Measurements from ENCODE around the genes RFWD3 and LDHD.

GRCh38 chr16:72967852-72968390 lies 80.0 kb downstream of the ZFHX3 start:
- RAMPAGE, long total RNA = no peak
- RRBS = no CpG with 5 or more reads among the region's 9 CpGs
PRO-cap:
- standard = no peak
- CoPRO, capped RNA only, 2 experiments = no peak in any of the 2 experiments
- CoPRO, capped and uncapped RNA, 2 experiments = no peak in any of the 2 experiments
- CoPRO, uncapped RNA only, 2 experiments = no peak in any of the 2 experiments
CAGE:
- cytosol, long polyA plus RNA = no peak
- long polyA plus RNA = no peak
- nucleolus, long total RNA = no peak
- nucleus, long polyA plus RNA = no peak

DNA sequence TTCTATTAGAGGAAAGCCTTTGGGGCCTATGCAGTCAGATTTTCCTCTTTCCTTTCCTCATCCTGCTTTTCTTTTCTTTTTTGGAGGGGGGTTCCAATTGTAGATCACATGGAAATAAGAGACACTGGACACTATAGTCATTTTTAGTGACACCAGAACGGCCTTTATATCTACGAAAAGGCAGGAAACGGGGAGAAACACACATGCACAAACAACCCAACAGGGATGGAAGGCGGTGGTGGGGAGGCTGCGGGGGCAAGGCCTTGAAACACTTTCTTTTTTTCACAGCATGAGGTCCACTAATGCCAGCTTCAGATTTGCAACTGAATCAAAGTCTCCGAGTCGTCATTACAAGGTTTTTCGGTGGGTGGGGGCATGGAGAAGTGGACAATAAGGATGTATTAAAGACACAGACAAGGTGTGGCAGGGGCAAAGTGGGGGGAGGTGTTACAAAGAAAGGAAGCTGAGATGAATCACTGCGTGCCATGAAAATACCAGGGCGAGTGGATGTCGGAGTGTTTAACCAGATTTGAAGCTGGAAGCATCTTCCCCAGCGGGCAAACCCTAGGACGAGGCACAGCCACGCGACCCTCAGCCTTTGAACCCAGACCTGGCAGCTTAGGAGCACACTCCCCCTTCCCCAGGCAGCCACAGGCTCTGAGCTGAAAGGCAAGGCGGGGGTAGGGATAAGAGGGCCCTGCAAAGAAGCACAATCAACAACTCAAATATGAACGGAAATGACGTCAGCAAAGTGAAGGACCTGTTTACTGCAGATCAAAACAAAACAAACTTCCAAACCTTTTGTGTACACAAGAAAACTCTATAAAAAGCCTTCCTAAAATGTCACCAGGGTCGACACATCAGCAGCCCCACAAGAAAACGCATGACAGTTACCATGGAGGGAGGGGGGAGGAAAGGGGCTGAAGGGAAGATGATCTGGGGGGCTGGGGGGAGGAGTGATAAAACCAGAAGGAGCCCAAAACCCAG lies 5.5 kb upstream of the ZFHX3 start:
- RAMPAGE, long total RNA = no peak
- RRBS = no CpG with 5 or more reads among the region's 20 CpGs
PRO-cap:
- standard = no peak
- CoPRO, capped RNA only, 2 experiments = no peak in any of the 2 experiments
- CoPRO, capped and uncapped RNA, 2 experiments = no peak in any of the 2 experiments
- CoPRO, uncapped RNA only, 2 experiments = no peak in any of the 2 experiments
CAGE:
- cytosol, long polyA plus RNA = no peak
- long polyA plus RNA = no peak
- nucleolus, long total RNA = no peak
- nucleus, long polyA plus RNA = no peak

GRCh38 chr16:73060058-73060791 lies 12.3 kb upstream of the ZFHX3 start:
- RAMPAGE, long total RNA = no peak
- RRBS = no CpG with 5 or more reads among the region's 7 CpGs
PRO-cap:
- standard = no peak
- CoPRO, capped RNA only, 2 experiments = no peak in any of the 2 experiments
- CoPRO, capped and uncapped RNA, 2 experiments = no peak in any of the 2 experiments
- CoPRO, uncapped RNA only, 2 experiments = no peak in any of the 2 experiments
CAGE:
- cytosol, long polyA plus RNA = no peak
- long polyA plus RNA = no peak
- nucleolus, long total RNA = no peak
- nucleus, long polyA plus RNA = no peak

- RAMPAGE, long total RNA = no peak
- RRBS = no CpG with 5 or more reads among the region's 40 CpGs
PRO-cap:
- standard = no peak
- CoPRO, capped RNA only, 2 experiments = no peak in any of the 2 experiments
- CoPRO, capped and uncapped RNA, 2 experiments = no peak in any of the 2 experiments
- CoPRO, uncapped RNA only, 2 experiments = no peak in any of the 2 experiments
CAGE:
- cytosol, long polyA plus RNA = no peak
- long polyA plus RNA = no peak
- nucleolus, long total RNA = no peak
- nucleus, long polyA plus RNA = no peak
Observed at GRCh38 chr16:73063947-73065051, 16.4 kb upstream of the ZFHX3 start.

DNA sequence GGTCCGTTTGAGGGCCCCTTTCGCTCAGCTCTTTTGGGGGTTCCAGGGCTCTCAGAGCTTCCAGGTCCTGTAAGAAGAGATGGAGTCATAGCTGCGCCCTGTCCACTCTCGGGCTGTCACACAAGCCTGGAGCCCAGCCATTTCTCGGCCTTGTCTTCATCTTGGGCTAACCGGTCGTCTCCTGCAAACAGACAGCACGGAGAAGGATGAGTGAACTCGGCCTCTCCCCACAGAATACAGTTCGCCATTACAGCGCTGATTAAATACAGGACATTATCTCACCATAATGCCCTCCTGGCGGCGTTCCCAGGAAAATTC lies 45.4 kb upstream of the ZFHX3 start:
- RAMPAGE, long total RNA = no peak
- RRBS = no CpG with 5 or more reads among the region's 13 CpGs
PRO-cap:
- standard = no peak
- CoPRO, capped RNA only, 2 experiments = no peak in any of the 2 experiments
- CoPRO, capped and uncapped RNA, 2 experiments = no peak in any of the 2 experiments
- CoPRO, uncapped RNA only, 2 experiments = no peak in any of the 2 experiments
CAGE:
- cytosol, long polyA plus RNA = no peak
- long polyA plus RNA = no peak
- nucleolus, long total RNA = no peak
- nucleus, long polyA plus RNA = no peak

DNA sequence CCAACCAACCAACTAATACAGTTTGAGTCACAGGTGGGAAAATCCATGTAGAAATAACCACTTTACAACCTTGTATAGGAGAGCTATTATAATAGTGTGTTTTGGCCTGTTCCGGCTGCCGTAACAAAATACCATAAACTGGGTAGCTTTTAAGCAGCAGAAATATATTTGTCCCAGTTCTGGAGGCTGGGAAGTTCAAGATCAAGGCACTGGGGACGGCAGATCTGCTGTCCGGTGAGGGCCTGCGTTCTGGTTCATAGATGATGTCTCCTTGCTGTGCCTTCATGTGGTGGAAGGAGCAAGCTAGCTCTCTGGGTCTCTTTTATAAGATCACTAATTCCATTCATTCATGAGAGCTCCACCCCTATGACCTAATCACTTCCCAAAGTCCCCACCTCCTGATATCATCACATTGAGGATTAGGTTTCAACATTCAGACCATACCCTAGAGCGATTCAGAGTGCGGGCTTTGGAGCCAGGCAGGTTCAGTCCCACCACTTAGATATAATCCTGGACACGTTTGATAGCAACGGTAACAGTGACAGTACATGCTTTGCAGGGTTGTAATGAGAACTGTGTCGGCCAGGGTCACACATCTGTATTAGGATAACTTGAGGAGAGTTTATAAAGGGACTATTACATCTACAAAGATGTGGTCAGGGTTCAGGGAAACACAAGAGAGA lies 76.3 kb upstream of the ZFHX3 start:
- RAMPAGE, long total RNA = no peak
- RRBS = no CpG with 5 or more reads among the region's 10 CpGs
PRO-cap:
- standard = no peak
- CoPRO, capped RNA only, 2 experiments = no peak in any of the 2 experiments
- CoPRO, capped and uncapped RNA, 2 experiments = no peak in any of the 2 experiments
- CoPRO, uncapped RNA only, 2 experiments = no peak in any of the 2 experiments
CAGE:
- cytosol, long polyA plus RNA = no peak
- long polyA plus RNA = no peak
- nucleolus, long total RNA = no peak
- nucleus, long polyA plus RNA = no peak

DNA sequence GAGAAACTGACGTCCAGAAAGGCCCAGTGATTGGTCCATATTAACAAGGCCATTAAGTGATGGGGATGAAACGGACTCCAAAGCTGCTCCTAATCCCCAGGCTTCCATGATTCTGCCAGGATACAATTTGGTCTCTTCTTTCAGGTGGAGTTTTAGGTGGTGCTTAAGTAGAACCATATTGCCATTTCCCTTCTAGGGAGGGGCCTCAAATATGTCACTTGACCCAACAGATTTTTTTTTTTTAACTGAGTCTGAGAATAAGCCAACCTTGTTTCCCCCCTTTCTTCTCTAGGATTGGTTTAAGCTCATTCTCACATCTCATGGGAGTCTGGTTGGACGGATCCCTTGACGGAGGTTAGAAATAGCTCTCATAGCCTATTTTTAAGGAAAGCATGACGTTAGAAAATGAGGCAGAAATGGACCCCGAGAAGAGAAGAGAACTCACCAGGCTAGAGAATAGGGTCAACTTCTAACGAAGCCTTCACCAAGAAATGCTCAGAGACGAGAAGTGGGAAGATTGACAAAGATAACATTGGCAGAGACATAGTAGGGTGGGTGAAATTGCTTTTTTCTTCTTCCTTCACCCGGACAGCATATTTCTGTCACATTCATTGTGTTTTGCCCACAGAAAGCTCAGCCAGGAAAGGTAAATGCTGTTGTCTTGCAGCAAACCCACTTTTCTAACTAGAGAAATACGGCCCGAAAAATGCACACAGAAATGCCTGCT lies 95.1 kb upstream of the ZFHX3 start:
- RAMPAGE, long total RNA = no peak
- RRBS = no CpG with 5 or more reads among the region's 11 CpGs
PRO-cap:
- standard = no peak
- CoPRO, capped RNA only, 2 experiments = no peak in any of the 2 experiments
- CoPRO, capped and uncapped RNA, 2 experiments = no peak in any of the 2 experiments
- CoPRO, uncapped RNA only, 2 experiments = no peak in any of the 2 experiments
CAGE:
- cytosol, long polyA plus RNA = no peak
- long polyA plus RNA = no peak
- nucleolus, long total RNA = no peak
- nucleus, long polyA plus RNA = no peak

DNA sequence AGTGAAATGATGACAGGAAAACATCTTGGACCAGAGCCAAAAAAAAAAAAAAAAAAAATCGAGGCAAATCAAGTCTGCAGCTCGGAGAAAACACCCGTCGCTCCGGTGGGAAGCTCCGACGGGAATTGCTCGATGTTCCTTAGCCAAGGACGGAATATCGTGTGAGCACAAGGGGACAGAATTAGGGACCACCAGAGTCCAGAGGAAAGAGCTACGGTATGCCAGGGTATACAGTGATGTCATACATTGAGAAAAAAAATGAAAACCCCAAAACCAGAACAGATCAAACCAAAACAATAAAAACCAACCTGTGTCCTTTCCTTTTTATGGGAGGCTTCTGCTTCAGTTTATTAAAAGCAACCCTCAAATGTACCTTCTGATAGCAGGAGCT lies 185.1 kb upstream of the ZFHX3 start:
- RAMPAGE, long total RNA = no peak
- RRBS = no CpG with 5 or more reads among the region's 11 CpGs
PRO-cap:
- standard = no peak
- CoPRO, capped RNA only, 2 experiments = no peak in any of the 2 experiments
- CoPRO, capped and uncapped RNA, 2 experiments = no peak in any of the 2 experiments
- CoPRO, uncapped RNA only, 2 experiments = no peak in any of the 2 experiments
CAGE:
- cytosol, long polyA plus RNA = no peak
- long polyA plus RNA = no peak
- nucleolus, long total RNA = no peak
- nucleus, long polyA plus RNA = no peak

DNA sequence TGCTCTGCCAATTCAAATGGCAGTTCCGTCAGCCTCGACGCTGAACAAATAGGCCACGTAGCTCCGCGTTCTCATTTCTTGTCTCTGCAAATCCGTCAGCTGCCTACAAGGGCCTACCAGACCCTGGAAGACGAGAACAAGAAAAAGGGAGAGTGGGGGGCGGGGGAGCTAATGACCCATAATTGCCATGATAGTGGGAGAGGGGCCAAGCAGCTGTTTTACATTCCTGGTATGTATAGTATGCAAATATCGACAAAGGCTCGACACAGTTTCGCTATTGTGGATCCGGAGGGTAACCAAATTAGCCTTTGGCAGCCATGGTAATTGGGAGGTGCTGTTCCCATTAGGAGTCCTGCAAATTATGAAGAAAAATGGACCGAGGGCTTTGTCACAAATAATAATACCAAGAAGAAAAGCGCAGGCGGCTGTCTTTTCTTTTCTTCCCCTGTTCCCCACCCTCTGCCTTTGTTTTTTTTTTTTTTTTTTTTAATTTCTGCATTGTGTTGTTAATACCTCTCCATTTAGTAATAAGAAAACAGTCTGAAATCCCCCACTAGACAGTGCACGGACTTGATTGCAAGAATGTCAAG lies 435.6 kb upstream of the ZFHX3 start:
- RAMPAGE, long total RNA = no peak
- RRBS = no CpG with 5 or more reads among the region's 17 CpGs
PRO-cap:
- standard = no peak
- CoPRO, capped RNA only, 2 experiments = no peak in any of the 2 experiments
- CoPRO, capped and uncapped RNA, 2 experiments = no peak in any of the 2 experiments
- CoPRO, uncapped RNA only, 2 experiments = no peak in any of the 2 experiments
CAGE:
- cytosol, long polyA plus RNA = no peak
- long polyA plus RNA = no peak
- nucleolus, long total RNA = no peak
- nucleus, long polyA plus RNA = no peak

GRCh38 chr16:73785407-73785648 lies 511.3 kb upstream of the PSMD7 start:
- RAMPAGE, long total RNA = no peak
- RRBS = no CpG with 5 or more reads among the region's 1 CpG
PRO-cap:
- standard = no peak
- CoPRO, capped RNA only, 2 experiments = no peak in any of the 2 experiments
- CoPRO, capped and uncapped RNA, 2 experiments = no peak in any of the 2 experiments
- CoPRO, uncapped RNA only, 2 experiments = no peak in any of the 2 experiments
CAGE:
- cytosol, long polyA plus RNA = no peak
- long polyA plus RNA = no peak
- nucleolus, long total RNA = no peak
- nucleus, long polyA plus RNA = no peak

GRCh38 chr16:74637385-74638123 lies 29.1 kb downstream of the RFWD3 start:
- RAMPAGE, long total RNA = no peak
- RRBS = no CpG with 5 or more reads among the region's 9 CpGs
PRO-cap:
- standard = no peak
- CoPRO, capped RNA only, 2 experiments = no peak in any of the 2 experiments
- CoPRO, capped and uncapped RNA, 2 experiments = no peak in any of the 2 experiments
- CoPRO, uncapped RNA only, 2 experiments = peak in 2 of 2 experiments; most common minus-strand start chr16:74637640 (in 1)
CAGE:
- cytosol, long polyA plus RNA = no peak
- long polyA plus RNA = no peak
- nucleolus, long total RNA = no peak
- nucleus, long polyA plus RNA = no peak

DNA sequence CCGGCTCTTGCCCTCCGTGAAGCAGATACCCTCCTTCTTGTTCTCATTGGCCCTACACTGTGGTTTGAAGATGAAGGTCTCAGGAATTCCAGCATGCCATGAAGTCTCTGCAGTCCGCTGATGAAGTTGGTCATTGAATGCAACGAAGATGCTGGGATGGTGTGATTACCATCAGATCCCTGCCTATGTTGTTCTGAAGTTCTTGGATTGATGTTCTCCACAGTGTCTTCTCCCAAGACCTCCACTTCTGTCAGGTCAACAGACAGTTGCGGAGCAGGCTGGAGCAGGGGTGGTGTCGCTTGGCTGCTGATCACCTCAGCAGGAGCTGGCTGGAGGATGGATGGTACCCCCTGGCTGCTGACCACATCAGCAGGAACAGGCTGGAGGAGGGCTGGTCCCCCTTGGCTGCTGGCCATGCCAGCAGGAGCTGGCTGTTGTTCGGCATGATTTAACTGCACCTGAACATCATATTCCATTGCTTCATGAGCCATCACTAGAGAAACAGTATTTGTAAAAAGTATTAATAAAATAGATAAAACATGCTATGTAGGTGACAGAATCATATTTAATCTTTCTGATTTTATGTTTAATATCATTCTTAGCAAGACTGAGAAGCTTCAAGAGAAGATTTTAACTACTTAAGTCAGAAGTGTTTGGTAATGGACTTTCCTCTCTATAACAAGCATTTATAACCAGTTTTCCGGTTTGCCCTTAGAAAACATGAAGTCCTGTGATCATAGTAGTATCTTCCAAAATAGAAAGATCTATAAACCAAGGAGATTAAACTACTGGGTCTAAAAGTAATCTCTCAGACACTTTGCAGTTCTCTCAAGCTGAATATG lies 5.5 kb downstream of the RFWD3 start:
- RAMPAGE, long total RNA = no peak
- RRBS = no CpG with 5 or more reads among the region's 8 CpGs
PRO-cap:
- standard = no peak
- CoPRO, capped RNA only, 2 experiments = no peak in any of the 2 experiments
- CoPRO, capped and uncapped RNA, 2 experiments = peak in 1 of 2 experiments; most common minus-strand start position 509 of the sequence (in 1)
- CoPRO, uncapped RNA only, 2 experiments = peak in 2 of 2 experiments; most common minus-strand start position 688 of the sequence (in 2)
CAGE:
- cytosol, long polyA plus RNA = no peak
- long polyA plus RNA = no peak
- nucleolus, long total RNA = no peak
- nucleus, long polyA plus RNA = no peak

- RAMPAGE, long total RNA = start-site peak on the minus strand at chr16:74666859-74666883, 414 and 366 reads in 2 replicates
- RRBS = 2% methylated on average over 9 of the region's 68 CpGs
PRO-cap:
- standard = unidirectional peak, minus-strand start at chr16:74666533; bidirectional peak, plus-strand start at chr16:74667200, minus-strand start at chr16:74666859
- CoPRO, capped RNA only, 2 experiments = peak in 2 of 2 experiments; most common plus-strand start chr16:74667166 (in 1); most common minus-strand start chr16:74666859 (in 2)
- CoPRO, capped and uncapped RNA, 2 experiments = peak in 2 of 2 experiments; most common plus-strand start chr16:74667168 (in 2); most common minus-strand start chr16:74666859 (in 2)
- CoPRO, uncapped RNA only, 2 experiments = peak in 1 of 2 experiments; most common plus-strand start chr16:74667163 (in 1); most common minus-strand start chr16:74666865 (in 1)
CAGE:
- cytosol, long polyA plus RNA = start-site peak on the minus strand at chr16:74666839-74666883, 1,000 and 448 reads in 2 replicates
- long polyA plus RNA = start-site peak on the minus strand at chr16:74666830-74666883, 42 and 641 reads in 2 replicates
- nucleolus, long total RNA = no peak
- nucleus, long polyA plus RNA = start-site peak on the minus strand at chr16:74666848-74666865, 31 and 102 reads in 2 replicates
Observed at GRCh38 chr16:74666357-74667280, at the start of gene RFWD3. RFWD3 (minus strand) TSS chr16:74666877.

GRCh38 chr16:74740756-74741348 lies 33.8 kb downstream of the FA2H start:
- RAMPAGE, long total RNA = no peak
- RRBS = no CpG with 5 or more reads among the region's 16 CpGs
PRO-cap:
- standard = no peak
- CoPRO, capped RNA only, 2 experiments = no peak in any of the 2 experiments
- CoPRO, capped and uncapped RNA, 2 experiments = no peak in any of the 2 experiments
- CoPRO, uncapped RNA only, 2 experiments = no peak in any of the 2 experiments
CAGE:
- cytosol, long polyA plus RNA = no peak
- long polyA plus RNA = no peak
- nucleolus, long total RNA = no peak
- nucleus, long polyA plus RNA = no peak

DNA sequence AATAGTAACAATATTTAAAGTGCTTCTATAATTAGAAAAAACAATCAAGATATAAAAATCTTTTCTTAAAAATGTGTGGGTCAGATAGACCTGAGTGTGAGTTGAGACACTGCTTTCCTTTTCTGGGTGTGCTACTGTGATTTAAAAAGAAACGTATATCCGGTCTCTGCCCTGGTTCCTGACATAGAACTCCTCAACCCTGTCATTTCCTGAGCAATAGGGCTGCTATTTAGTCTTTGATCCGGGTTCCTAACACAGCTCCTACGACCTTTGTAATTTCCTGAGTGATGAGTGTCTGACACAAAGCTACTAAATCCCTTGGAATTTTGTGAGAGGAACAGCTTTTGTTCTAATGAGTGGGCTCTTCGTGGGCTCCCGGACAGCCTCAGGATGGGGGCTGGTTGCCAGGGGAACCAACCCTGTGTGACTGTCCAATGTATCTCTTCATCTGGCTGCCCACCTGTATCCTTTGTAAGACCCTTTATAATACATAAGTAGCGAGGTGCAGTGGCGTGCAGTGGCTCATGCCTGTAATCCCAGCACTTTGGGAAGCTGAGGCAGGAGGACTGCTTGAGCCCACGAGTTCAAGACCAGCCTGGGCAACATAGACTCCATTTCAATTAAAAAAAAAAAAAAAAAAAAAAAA lies 94.0 kb upstream of the FA2H start:
- RAMPAGE, long total RNA = no peak
- RRBS = no CpG with 5 or more reads among the region's 9 CpGs
PRO-cap:
- standard = no peak
- CoPRO, capped RNA only, 2 experiments = no peak in any of the 2 experiments
- CoPRO, capped and uncapped RNA, 2 experiments = no peak in any of the 2 experiments
- CoPRO, uncapped RNA only, 2 experiments = no peak in any of the 2 experiments
CAGE:
- cytosol, long polyA plus RNA = no peak
- long polyA plus RNA = no peak
- nucleolus, long total RNA = no peak
- nucleus, long polyA plus RNA = no peak

GRCh38 chr16:74917874-74918250 lies 67.1 kb downstream of the WDR59 start:
- RAMPAGE, long total RNA = no peak
- RRBS = no CpG with 5 or more reads among the region's 5 CpGs
PRO-cap:
- standard = no peak
- CoPRO, capped RNA only, 2 experiments = no peak in any of the 2 experiments
- CoPRO, capped and uncapped RNA, 2 experiments = no peak in any of the 2 experiments
- CoPRO, uncapped RNA only, 2 experiments = peak in 1 of 2 experiments; most common minus-strand start chr16:74918169 (in 1)
CAGE:
- cytosol, long polyA plus RNA = no peak
- long polyA plus RNA = no peak
- nucleolus, long total RNA = no peak
- nucleus, long polyA plus RNA = no peak

- RAMPAGE, long total RNA = no peak
- RRBS = no CpG with 5 or more reads among the region's 9 CpGs
PRO-cap:
- standard = no peak
- CoPRO, capped RNA only, 2 experiments = no peak in any of the 2 experiments
- CoPRO, capped and uncapped RNA, 2 experiments = no peak in any of the 2 experiments
- CoPRO, uncapped RNA only, 2 experiments = no peak in any of the 2 experiments
CAGE:
- cytosol, long polyA plus RNA = no peak
- long polyA plus RNA = no peak
- nucleolus, long total RNA = no peak
- nucleus, long polyA plus RNA = no peak
Observed at GRCh38 chr16:75116368-75116981, at the start of gene LDHD. LDHD (minus strand) TSS chr16:75116780.